H7 (cell line): Measurements from ENCODE around the genes ENSG00000237378, PCDH9 and KLHL1.

DNA sequence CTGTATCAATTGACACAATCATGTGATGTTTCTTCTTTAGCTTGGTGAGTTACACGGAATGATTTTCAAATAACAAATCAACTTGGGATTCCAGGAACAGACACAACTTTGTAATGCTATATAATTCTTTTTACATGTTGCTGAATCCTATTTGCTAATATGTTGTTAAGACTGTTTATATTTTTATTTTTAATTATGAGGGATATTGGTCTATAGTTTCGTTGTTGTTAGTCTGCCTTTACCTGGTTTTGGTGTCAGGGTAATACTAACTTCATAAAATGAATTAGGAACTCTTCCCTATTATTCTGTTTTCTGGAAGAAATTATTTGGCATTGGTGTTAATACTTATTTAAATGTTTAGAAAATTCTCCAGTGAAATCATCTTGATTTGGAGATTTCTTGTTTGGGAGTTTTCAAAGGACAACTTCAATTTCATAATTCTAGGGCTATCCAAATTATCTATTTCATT, 1069.8 kb downstream of the PCDH17 start:
- RAMPAGE, long total RNA = no peak

GRCh38 chr13:59230324-59230891, 933.3 kb downstream of the DIAPH3 start:
- RAMPAGE, long total RNA = no peak

DNA sequence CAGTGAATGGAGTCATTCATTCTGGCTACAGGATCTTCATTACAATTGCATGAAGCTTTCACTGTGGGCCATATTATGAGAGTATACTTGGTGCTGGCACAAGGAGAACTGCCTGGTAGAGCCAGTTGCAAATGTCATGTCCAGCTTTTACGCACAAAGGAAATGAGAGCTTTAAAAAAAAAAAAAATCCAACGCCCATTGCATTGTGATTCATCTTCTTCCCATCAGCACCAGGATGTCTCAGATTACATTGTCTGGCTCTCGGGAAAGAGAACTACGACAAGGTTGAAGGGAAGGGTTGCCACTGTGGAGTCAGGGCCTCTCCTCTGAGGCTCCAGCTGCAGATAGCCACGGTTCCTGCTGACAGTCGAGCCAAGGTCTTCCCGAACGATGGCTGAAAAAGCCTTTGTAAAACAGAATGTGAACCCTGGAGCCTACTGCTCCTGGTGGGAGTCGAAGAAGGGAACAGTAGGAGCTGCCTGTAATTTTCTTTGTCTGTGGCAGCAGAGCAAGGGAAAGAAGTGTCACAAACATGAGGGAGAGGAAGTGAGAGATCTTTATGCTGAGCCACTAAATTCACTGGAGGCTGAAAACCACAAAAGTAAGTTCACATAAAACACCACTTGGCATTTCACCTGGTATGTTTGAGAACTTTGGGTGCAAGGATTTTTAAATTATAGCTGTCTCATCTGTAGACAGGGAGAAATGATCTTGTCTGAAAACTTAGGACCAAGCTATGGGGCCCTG, 704.7 kb downstream of the DIAPH3 start:
- RAMPAGE, long total RNA = no peak

- RAMPAGE, long total RNA = no peak
These were observed 481 bp downstream of the DIAPH3 start for GRCh38 chr13:60163197-60163697.

- RAMPAGE, long total RNA = no peak
These were observed 2.0 kb downstream of the TDRD3 start for GRCh38 chr13:60398900-60399483.

DNA sequence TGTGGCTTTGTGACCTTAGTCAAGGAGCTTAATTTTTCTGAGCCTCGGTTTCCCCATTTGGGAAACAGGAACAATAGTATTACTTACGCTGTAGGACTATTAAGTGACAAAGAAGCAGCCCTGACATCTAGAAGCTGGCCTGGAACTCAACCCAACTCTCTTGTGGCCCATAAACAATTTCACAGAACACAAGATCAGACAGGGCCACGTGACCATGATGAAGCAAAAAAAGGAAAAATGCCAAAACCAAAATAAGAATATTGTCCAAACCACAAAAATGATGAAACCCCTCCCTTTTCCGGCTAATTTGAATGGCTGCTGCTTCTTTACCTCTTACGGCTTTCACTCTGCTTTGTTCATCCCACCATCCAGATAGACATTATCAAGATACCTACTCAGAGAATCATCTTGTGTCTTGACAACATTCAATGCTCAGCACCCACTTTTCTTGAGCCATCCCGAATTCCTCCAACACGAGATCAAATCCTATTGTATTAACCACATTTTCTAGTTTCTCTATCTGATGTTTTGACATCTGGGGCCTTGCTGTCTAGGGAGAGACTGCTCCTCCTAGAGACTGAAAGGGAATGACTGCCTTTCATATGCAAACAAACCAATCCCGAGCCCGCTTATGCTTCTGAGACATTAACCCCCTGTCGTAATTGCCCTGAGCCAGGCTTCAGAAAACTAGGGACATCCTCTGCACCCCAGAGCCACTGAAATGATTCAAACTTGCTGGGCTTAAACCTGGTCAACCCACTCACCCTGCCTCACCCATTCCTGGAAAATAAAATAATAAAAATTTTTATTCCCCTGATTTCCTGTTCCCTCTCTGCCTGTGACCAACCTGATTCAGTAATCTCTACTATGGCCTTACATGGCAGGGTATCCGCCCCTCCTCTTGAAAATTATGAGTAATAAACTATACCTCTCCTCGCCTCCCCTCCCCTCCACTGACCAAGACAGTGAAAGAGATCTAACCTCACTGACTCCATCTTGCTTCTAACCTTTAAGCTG, 186.4 kb downstream of the TDRD3 start:
- RAMPAGE, long total RNA = no peak

DNA sequence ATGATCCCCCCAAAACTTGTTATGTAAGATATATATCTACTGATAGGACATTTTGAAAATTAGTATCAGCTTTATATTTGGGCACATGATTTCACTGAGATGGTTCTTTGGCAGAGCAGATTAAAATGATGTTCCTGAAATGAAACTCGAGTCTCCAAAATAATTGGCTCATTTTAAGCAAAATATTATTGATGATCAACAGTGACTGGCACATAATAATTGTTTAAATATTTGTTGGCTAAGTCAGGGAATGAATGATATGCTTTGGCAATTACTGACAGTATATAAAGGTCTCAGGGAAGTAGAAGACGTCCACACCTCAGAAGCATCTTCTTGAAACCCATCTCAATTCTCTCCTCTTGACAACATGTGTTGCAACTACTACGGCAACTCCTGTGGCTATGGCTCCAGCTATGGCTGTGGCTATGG, at the start of gene ENSG00000237378:
TSS of gene ENSG00000237378 (plus strand) at position 308 of the 429 bp plus-strand sequence.
- RAMPAGE, long total RNA = no peak

DNA sequence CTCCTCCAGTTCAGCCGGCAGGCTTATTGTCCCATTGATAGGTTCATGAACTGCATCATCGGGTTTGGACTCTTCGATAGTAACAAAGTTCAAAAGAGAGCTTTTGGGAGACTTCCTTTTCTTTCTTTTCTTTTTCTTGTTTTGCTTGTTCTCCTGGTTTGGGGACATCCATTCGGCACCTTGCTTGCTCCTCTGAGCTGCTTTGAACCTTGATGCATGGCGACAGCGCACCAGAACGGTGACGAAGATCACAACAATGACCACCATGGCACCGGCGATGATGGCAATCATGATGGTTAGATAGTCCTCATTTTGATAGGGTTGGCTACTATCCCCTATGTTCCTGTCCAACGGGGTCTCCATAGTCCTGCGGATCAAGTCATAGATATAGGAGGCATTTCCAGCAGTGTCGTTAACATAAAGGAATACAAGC, 4.4 kb downstream of the PCDH9 start:
- RAMPAGE, long total RNA = no peak

GRCh38 chr13:67229919-67230778, at the start of gene PCDH9:
PCDH9 (minus strand) TSS chr13:67230336.
- RAMPAGE, long total RNA = no peak

DNA sequence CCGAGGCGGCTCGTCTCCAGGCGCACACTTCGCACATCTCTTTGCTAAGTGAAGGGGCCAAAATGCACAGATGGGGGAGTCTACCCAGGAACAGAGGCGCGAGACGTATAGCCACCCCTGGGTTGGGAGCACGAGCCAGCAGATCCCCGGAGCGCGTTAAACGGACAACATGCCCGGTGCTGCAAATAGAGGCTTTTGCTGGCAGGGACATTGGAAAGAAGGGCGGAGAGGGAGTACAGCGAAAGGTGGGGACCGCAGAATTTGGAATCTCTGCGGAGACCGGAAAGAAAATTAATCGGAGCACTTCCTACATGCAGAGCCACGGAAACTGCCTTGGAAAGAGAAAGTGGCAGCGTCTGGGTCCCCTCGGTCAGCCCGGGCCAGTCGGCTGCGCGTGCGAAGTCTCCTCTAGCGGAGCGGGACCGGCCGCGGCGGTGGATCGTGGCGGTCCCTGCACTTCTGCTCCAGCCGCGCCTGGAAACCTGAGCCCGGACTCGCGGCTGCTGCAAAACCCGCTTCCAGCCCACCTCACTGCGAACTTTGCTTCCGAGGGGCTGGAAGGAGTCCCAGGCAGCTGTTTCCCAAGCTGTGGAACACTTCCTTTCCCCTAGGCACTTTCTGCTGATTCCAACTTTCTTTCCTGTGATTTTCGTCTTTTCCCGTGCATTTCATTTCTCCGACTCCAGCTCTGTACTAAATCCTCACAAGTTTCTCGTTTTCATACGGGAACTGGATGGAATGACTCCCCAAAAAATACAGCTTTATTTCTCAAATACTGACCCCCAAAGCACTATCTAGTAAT, 844 bp upstream of the PCDH9 start:
- RAMPAGE, long total RNA = no peak

- RAMPAGE, long total RNA = no peak
These were observed 886.7 kb downstream of the KLHL1 start for GRCh38 chr13:69221481-69222058.

DNA sequence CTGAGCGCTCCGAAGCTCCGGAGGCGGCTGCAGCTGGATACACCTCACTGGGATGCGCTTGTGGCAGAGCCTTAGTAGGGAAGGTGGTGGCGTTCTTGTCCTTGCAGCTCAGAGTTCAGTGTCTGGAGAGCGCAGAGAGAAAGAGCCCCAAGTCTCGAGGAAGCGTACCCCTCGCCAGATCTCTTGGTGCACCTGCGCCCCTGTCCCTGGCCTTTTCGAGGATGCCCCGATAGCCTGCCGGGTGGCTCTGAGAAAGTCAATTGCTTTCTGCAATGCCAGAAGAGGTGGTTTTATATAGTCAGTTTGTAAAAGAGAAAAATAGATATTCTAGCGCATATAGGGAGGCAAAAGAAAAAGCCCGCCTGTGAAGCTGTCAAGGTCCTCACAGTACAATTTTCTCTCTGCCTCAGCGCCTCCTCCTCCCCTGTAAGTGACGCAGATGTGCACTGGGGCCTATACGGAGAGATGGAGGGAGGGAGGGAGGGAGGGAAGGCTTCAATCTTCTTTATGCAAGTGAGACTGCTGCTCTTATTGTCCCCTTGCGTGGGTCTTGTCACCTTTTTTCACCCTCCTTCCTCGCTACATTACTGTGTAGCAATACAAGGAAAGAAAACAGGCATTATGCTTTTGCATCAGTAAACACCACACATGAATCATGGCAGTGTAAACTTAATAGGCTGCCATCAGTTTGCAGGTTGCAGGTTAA, at the start of gene KLHL1:
TSS of gene KLHL1 (minus strand) at position 391 of the 706 bp plus-strand sequence.
- RAMPAGE, long total RNA = no peak

DNA sequence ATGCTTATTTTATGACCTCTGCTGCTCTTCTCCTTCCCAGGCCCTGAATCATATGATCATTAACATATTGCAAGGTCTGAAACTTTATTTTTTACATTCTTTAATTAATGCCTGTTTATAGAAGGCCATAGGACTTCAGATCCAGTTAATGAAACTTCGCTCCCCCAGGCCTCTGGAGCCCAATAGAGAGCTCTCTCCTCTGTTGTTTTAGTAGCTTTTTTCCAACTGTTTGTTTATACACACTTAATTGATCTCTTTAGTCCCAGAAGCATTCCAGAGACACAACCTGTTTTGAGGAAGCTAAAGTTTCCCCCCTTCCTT, 68.3 kb downstream of the DACH1 start:
- RAMPAGE, long total RNA = no peak

- RAMPAGE, long total RNA = no peak
These were observed 1.3 kb upstream of the KLF5 start for GRCh38 chr13:73057411-73057936.

- RAMPAGE, long total RNA = no peak
These were observed 276.4 kb downstream of the KLF5 start for GRCh38 chr13:73334848-73336039.

DNA sequence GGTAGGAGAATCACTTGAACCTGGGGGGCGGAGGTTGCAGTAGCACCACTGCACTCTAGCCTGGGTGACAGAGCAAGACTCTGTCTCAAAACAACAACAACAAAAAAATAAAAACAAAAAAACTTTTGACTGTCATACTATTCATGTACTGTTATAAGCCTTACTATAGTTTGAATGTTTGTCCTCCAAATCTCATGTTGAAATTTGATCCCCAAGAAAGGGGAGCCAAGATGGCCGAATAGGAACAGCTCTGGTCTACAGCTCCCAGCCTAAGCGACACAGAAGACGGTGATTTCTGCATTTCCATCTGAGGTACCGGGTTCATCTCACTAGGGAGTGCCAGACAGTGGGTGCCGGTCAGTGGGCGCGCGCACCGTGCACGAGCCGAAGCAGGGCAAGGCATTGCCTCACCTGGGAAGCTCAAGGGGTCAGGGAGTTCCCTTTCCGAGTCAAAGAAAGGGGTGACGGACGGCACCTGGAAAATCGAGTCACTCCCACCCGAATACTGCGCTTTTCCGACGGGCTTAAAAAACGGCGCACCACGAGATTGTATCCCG, 581.6 kb downstream of the KLF5 start:
- RAMPAGE, long total RNA = no peak

DNA sequence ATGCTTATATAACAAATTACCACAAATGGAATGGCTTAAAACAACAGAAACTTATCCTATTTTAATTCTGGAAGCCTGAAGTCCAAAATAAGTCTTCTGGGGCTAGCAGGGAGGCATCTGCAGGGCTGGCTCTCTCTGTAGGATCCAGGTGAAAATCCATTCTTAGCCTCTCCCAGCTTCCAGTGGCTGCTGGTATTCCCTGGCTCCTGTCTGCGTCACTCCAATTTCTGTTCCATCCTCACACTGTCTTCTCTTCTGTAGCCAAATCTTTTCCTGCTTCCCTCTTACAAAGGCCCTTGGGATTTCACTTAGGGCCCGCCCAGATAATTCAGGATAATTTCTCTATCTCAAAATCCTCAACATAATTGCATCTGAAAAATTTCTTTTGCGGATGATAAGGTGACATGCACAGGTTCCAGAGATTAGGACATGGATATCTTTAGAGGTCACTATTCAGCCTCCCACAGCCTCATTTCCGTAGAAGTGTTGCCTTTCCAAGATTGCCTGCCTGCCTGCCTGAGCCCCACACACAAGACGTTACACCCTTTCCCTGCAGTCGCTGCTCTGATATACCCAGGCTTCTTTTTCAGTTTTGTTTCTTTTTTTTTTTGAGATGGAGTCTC, 856.2 kb downstream of the KLF5 start:
- RAMPAGE, long total RNA = no peak

GRCh38 chr13:73967751-73968427, 909.1 kb downstream of the KLF5 start:
- RAMPAGE, long total RNA = no peak

GRCh38 chr13:74047907-74048089, 989.0 kb downstream of the KLF5 start:
- RAMPAGE, long total RNA = no peak

DNA sequence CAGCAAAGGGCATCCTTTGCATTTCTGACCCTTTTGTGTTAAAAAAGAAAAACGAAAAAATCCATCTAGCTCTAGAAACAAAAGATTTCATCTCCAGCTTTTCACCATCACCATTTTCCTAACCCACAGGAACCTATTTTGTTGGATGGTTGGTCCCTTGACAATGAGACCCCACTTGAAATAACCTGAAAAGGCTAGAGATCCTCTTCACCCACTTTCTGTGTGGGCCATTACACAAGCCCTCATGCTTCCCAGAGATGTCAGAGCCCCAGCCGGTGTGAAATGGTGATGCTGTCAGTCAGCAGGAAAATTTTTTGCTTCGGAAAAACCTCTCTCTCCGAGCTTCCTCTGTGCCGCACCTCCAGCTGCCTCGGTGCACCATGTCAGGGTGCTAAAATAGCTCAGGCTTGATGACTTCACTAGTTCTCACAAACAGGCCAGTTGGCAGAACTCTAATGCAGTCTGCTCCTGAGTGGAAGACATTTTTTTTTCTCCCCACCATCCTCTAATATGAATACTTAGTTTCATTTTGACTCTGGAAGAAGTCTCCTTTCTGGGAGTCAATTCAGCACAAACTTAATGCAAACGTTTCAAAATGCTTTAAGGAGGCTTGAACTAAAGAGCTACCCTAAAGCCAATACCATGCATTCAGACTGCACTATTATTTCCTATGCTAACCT, 1004.1 kb downstream of the KLF5 start:
- RAMPAGE, long total RNA = no peak